Tibial nerve (tissue), 3 donors: ENCODE results near the genes GGN, ACTN4, IFNL1 and LRFN1.

DNA sequence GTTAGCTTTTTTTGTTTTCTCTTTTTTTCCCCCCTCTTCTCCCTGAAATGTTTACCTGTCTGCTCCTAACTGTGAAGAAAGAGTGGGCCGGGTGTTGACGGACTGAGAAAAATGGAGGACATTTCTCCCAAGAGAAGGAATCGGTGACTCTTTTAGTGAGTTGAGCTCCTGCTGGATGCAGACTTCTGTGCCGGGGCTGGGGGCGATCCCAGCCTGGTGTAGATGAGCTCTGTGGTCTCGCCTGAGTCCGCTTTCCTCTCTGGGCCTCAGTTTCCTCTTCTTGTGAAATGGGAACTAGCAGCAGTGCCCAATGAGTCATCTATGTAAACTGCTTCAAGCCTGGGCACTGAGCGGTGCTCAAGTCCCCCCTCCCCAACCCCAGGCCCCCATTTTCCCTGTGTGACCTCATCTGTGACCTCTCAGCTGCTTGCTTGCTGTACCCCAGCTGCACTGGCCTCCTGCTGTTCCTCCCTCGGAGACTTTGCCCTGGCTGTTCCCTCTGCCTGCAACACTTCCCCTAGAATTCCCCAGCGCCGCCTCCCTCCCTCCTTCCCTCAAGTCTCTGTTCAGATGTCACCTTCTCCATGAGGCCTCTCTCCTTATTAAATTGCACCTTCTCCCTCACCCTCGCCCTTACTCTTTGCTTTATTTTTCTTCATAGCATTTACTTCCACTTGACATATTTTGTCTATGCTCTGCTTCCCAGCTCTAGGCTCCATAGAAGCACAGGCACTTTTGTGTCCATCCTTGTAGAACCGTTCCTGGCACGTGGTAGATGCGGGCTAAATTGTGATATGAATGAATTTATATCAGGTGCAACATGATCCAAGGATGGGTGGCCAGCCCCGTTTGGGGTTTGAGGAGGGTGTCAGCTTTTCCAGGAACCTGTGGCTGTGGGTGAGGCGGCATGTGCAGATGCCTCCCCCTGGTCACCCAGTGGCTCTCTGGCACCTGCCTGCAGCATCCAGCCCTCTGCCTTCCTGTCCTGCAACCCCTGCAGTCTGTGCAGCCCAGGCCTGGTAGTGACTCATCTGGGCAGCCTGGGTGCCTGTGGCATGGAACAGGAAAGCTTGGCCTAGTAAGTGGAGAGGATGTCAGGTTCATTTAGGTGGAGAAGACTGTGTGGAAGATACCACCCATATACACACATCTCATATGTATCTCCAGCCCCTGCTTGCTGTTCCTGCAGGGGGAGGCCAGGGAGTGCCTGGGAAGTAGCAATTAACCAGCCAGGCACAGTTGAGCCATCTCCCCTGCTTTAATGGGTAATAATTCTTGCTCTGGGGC, 26.2 kb downstream of the SIPA1L3 start:
- PRO-cap: no peak
- RAMPAGE, long total RNA, 3 experiments: no peak in any of the 3 experiments

GRCh38 chr19:37979642-37980233, 72.7 kb downstream of the SIPA1L3 start:
- PRO-cap: no peak
- RAMPAGE, long total RNA, 3 experiments: no peak in any of the 3 experiments

GRCh38 chr19:38034131-38034855, 127.3 kb downstream of the SIPA1L3 start:
- PRO-cap: no peak
- RAMPAGE, long total RNA, 3 experiments: no peak in any of the 3 experiments

DNA sequence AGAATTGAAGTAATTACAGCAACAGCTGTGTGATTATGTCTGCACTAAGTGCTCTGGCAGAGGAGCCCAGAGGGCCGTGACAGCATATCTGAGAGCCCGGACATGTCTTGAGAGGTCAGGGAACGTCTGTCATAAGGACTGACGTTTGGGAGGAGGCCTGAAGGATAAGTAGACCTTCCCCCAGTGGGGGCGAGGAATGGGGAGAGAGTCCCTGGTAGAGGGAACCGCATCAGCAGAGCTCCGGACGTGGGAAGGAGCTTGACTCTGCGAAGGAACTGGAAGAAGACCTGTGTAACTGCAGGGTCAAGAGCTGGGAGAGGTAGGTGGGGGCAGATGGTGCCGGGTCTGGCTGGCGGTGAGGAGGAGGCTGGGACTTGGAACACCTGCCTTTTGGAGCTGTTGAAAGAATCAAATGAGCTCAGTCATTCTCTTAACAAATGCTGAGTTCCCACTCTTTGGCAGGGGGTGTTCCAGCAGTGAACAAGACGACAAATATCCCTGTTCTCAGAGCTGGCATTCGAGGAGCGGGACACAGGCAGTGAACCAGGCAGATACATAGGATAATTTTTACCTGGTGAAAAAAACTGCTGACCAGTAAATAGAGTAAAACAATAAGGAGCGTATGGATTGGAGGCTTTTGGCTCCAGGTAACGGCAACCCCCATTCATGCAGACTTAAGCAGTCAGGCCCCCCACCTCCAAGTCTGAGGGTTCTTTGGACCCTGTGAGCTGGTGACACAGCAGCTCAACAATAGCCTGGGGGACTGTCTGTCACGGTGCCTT, 130.3 kb downstream of the SIPA1L3 start:
- PRO-cap: no peak
- RAMPAGE, long total RNA, 3 experiments: no peak in any of the 3 experiments

GRCh38 chr19:38055129-38055863, 148.3 kb downstream of the SIPA1L3 start:
- PRO-cap: no peak
- RAMPAGE, long total RNA, 3 experiments: no peak in any of the 3 experiments

- PRO-cap: no peak
- RAMPAGE, long total RNA, 3 experiments: no peak in any of the 3 experiments
Observed at GRCh38 chr19:38277360-38278087, 13.2 kb downstream of the SPINT2 start.

DNA sequence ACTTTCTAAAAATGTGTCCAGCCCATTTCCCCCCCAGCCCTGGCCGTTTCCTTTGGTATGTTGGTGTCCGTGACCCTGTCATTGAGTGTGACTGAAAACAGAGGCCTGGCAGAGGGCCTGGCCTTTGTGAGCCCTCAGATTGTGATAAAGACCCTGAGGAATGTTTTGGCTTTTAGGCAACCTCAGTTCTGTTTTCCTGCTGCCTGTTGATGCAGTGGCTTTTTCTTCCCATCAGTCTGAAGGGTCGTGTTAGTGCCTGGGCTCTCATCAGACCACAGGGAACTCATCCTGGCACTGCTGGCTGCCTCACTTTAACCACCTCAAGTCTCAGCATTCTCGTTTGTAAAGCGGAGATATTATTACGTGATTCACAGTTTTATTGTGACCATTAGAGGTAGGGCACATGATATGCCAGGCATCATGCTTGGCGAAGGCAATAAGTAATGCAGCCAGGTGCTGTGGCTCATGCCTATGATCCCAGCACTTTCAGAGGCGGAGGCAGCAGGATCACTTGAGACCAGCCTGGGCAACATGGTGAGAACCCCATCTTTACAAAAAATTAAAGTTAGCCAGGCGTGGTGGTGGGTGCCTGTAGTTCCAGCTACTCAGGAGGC, 13.8 kb downstream of the SPINT2 start:
- PRO-cap: no peak
- RAMPAGE, long total RNA, 3 experiments: no peak in any of the 3 experiments

GRCh38 chr19:38383232-38383723, 4.6 kb downstream of the GGN start:
- PRO-cap: no peak
- RAMPAGE, long total RNA, 3 experiments: no peak in any of the 3 experiments

GRCh38 chr19:38387513-38388528, at the start of gene GGN:
Gene GGN (minus strand): TSS chr19:38388034.
- PRO-cap: unidirectional peak, plus-strand start at chr19:38387786; bidirectional peak, plus-strand start at chr19:38388206, minus-strand start at chr19:38388034
- RAMPAGE, long total RNA, 3 experiments: no peak in any of the 3 experiments

DNA sequence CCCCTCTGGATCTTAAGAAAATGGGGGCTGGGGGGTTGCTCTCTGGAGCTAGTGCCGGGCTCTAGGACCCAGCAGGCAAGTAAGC, 126 bp upstream of the SPRED3 start:
- PRO-cap: no peak
- RAMPAGE, long total RNA, 3 experiments: start-site peak on the plus strand in 1 of 3 experiments, centred at position 41 of the sequence, 6 reads per replicate

- PRO-cap: unidirectional peak, plus-strand start at chr19:38647687
- RAMPAGE, long total RNA, 3 experiments: start-site peak on the plus strand in 3 of 3 experiments, at chr19:38647654-38647841 at its widest, 150 to 1,049 reads per replicate
Observed at GRCh38 chr19:38647558-38648719, at the start of gene ACTN4. Gene ACTN4 (plus strand): TSS chr19:38647649.

- PRO-cap: unidirectional peak, minus-strand start at chr19:38693548
- RAMPAGE, long total RNA, 3 experiments: start-site peak on the plus strand in 1 of 3 experiments, at chr19:38693200-38693857 at its widest, 5 reads per replicate
Observed at GRCh38 chr19:38693123-38693659, 45.7 kb downstream of the ACTN4 start.

DNA sequence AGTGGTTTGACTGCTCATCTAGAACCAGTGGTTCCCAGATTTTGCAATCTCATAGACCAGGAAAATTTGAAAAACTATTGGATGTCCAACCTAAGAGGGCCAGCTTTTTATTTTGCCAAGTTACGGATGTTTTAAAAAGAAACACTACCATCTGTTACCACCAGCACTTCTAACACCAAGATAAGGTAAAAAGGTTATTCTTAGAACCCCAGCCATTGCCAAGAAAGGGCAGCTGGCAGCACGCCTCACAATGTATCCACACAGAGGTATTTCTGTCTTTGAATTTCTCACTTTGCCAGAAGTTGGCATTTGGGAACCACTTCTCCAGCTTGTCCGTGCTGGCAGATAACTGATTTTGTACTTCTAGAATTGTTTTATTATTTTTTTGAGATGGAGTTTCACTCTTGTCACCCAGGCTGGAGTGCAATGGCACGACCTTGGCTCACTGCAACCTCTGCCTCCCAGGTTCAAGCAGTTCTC, 28.7 kb downstream of the CAPN12 start:
- PRO-cap: no peak
- RAMPAGE, long total RNA, 3 experiments: no peak in any of the 3 experiments

DNA sequence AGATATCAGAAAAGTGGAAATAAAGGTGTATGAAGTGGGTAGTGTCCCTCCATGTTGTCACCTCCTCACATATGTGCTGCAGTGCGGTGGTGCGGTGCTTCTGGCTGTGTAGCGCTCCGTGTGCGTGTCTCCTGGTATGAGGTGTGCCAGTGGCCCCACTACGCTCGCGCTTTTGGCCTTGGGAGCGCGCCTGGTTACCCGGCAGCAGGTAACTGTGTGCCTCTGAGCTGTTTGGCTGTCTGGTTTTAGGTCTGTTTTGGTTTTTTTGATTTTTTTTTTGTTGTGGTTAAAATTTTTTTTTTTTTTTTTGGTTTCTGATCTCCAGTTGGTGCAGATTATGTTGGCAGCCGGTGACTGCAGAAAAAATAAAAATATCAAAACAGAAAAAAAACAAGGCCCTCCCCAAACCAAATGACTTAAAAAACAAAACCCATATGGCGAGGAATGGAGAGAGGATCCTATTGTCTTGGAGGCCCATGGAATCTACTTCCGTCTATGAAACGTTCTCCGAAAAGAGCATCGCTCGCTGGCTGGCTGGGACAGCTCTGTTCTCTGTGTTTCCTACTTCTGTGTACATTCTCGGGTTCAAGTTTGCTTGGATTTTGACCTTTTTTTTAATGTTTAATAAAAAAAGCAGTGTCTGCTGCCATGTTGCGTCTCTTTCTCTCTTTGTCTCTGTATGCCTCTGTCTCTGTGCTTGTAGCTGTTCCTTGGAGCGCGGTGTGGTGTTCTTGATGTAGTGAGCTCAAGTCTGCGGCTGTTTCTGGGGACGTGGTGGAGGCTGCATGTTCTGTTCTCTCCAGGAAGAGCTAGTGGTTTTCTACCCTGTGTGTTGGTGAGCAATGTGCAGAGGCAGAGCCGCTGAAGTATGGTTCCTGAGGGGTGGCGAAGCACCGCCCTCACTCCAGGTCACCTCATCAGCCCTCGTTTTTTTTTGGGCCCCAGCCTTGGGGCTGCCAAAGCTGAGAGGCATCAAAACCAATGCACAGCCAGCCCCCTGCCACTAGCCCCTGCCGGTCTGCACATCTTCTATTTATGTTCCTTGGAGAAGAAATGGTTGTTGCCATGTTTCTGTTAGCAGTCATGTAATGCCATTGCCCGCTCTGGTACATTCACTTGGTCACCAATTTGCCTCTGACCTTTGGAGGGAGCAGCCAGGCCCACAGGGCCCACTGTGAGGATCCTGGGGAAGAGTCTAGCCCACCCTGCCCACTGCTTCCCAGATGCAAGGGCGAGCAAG, 7.6 kb downstream of the HNRNPL start:
- PRO-cap: no peak
- RAMPAGE, long total RNA, 3 experiments: no peak in any of the 3 experiments

GRCh38 chr19:38850740-38851074, 921 bp upstream of the HNRNPL start:
- PRO-cap: no peak
- RAMPAGE, long total RNA, 3 experiments: no peak in any of the 3 experiments

GRCh38 chr19:39193762-39194490, 2.8 kb upstream of the NCCRP1 start:
- PRO-cap: no peak
- RAMPAGE, long total RNA, 3 experiments: no peak in any of the 3 experiments

- PRO-cap: no peak
- RAMPAGE, long total RNA, 3 experiments: no peak in any of the 3 experiments
Observed at GRCh38 chr19:39296333-39296628, at the start of gene IFNL1. Gene IFNL1 (plus strand): TSS chr19:39296407.

GRCh38 chr19:39320516-39321388, at the start of gene LRFN1:
Gene LRFN1 (minus strand): TSS chr19:39320863.
- PRO-cap: no peak
- RAMPAGE, long total RNA, 3 experiments: no peak in any of the 3 experiments

DNA sequence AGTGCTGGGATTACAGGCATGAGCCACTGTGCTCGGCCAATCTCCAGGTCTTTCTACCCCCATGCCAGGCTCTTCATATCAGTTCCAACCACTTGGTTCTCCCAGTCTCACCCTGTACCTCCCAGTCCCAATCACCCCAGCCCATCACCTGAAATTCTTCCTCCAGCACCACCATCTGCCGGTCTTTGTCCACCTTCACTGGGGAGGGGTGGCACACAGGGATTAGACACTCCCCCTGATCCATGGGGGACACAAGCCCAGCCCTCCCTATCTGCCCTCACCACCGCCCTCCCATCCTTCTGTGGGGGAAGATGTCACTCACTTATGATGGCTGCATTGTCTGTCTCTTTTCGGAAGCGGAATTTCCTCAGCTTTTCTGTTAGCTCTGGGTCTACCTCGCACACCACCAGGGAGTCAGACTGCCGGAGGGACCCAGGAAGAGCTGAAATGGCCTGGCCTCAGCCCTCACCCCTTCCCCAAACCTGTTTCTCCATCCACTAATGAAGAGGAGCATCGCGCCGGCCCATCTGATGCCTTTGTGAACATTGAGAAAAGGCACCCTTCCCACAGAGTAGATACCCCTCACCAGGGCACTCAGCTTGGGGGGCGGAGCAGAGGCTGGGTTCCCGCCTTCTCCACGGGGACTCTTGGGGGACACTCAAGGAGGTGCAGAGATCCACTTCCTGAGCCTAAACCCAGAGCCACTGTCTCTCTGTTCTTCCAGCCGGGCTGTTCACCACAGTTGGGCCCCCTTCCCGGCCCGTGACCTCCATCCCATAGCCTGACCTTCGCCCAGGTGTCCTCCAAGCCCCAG, 523 bp downstream of the GMFG start:
- PRO-cap: no peak
- RAMPAGE, long total RNA, 3 experiments: no peak in any of the 3 experiments

DNA sequence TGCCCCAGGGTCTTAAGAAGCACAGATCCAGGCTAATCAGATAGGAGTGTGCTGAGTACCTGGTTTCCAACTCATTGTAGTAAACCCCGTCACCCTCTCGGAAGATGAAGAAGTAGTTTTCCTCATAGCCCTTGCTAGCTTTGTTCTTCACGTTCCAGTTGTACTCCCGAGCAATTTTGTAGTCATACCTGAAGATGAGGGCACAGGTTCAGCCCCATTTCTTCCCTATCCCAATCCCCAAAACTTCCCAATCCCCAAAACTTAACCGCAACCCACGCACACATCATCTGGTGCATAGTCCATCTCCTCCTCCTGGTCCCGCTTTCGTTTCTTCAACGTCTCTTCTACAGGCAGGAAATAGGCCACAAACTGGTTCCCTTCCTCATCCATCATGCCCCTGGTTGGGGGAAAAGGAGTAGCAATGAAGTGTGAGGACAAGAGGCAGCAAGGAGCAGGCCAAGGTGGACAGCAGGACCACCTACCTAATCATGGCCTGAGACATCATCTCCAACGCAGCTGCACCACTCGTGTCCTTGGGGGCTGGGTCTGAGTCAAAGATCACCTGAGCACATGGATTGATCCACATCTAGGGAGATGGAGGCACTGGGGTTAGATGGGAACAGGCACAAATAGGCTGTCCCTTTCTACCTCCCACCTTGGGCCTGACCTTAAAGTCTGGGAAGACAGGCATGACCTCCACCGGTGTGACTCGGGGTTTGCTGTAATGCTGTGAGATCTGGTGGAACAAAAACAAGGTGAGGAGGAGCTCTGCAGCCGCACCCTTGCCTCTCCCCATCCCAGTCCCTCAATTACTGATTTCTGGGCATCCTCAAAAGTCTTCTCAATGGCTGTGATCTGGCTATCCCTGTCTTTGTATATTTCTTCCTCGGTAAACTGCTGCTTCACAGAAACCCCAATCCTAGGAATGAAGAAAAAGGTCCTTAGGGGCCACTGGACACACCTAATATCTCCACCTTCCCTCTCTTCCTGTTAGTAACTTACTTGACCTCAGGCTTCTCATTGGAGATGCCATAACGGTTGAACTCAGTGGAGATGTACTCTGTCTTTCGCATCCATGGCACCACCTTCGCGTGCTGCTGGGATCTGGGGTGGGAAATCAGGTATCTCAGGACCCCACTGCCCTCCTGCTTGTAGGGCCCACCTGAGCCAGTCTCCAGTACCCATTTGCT, 2.2 kb downstream of the PAF1 start:
- PRO-cap: no peak
- RAMPAGE, long total RNA, 3 experiments: start-site peak on the minus strand in 1 of 3 experiments, centred at position 534 of the sequence, 21 reads per replicate